ENCODE results near the genes TEX9, AQP9 and ADAM10.

GRCh38 chr15:55282093-55283265, 7.1 kb downstream of the RAB27A start:
- PRO-cap: no peak

DNA sequence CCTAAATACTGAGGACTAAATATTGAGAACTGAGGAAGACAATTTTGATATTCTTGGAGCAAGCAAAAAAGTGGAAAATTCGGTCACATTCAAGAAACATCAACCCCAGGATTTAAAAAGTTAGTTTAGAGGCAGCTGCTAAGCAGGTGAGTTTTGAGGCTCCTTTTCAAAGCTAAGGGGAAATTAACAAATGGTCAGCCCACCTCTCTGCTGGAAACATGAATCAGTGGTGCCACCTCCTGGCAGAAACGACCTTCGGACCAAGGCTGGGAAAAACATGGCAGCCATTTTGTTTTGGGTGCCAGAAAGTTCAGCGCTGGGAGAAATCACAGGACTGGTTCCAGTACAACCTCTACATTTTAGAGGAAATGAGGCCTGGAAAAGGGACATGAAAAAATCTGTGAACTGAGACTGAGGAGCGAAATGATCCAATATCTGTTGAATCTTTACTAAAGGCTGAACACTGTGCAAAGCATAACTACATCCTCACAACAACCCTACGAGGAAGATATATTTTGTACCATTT, 56.8 kb upstream of the PRTG start:
- PRO-cap: unidirectional peak, plus-strand start at position 304 of the sequence

- PRO-cap: no peak
Measured at GRCh38 chr15:56089318-56090243, 96.2 kb upstream of the NEDD4 start.

DNA sequence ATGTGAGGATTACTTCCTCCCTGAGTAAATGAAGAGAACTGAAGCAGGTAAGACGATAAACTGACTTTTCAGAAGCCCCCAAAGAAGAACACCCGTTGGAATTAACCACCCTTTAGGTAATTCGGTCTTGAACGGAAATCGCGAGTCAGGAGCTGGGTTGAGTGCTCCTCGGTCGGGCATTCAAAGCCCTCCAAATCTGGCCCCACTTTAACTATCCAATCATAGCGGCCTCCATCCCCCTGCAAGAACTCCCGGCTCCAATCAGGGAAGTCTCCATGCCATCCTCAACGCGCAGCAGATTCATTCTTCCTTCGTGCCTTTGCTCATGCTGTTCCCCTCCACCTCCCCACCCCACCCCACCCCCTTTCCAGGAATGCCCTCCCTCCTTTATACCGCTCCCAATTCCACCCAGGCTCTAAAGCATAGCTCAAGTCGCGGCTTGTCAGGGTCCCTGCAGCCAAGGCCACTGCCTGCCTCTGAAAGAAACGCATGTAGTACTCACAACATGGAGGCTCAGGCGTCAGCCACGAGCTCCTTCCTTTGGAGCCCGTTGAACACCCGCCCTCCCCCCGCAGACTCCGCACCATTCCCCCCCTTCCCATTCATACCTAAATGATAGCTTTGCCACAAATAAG, 670 bp upstream of the RFX7 start:
- PRO-cap: bidirectional peak, plus-strand start at position 303 of the sequence, minus-strand start at position 302 of the sequence

GRCh38 chr15:56364828-56366105, at the start of gene TEX9:
TEX9 (plus strand) TSS chr15:56365426.
- PRO-cap: bidirectional peak, plus-strand start at chr15:56365447, minus-strand start at chr15:56365352; bidirectional peak, plus-strand start at chr15:56365821, minus-strand start at chr15:56365668

DNA sequence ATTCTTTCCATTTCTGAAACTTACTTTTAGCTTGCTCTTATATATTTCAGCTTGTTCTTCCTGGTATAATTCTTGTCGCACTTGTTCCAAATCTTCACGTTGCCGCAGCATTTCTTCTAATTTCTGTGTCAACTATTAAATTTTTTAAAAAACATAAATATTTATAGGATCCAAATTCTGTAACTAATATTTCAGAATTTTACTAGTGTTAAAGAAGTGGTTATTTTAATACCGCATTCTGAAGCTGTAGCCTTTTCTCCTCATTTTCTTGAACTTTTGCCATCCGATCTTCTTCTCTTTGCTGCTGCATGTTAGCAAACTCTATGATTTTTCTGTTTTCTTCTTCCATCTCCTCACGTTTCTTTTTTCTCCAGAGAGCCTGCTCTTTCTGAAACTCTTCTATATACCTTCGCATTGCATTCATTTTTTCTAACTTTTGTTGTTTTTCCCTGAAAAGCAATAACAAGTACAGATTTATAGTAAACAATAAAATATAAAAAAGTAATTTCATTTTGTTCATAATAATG, 21.5 kb downstream of the MNS1 start:
- PRO-cap: no peak

DNA sequence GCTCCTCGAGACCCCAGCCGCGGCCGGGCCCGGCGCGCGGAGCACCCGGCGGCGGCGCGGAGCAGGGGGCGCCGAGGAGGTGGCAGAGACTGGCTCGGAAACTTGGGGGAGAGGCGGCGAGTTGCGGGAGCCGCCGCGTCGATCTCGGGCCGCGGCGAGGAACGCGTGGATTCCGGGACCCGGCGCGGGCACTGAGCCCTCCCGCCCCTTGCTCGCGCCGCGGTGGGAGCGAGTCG, 1.0 kb downstream of the TCF12 start:
- PRO-cap: bidirectional peak, plus-strand start at position 119 of the sequence, minus-strand start at position 94 of the sequence; bidirectional peak, plus-strand start outside the sequence, minus-strand start at position 193 of the sequence

GRCh38 chr15:57114069-57114549, 195.7 kb downstream of the TCF12 start:
- PRO-cap: no peak

DNA sequence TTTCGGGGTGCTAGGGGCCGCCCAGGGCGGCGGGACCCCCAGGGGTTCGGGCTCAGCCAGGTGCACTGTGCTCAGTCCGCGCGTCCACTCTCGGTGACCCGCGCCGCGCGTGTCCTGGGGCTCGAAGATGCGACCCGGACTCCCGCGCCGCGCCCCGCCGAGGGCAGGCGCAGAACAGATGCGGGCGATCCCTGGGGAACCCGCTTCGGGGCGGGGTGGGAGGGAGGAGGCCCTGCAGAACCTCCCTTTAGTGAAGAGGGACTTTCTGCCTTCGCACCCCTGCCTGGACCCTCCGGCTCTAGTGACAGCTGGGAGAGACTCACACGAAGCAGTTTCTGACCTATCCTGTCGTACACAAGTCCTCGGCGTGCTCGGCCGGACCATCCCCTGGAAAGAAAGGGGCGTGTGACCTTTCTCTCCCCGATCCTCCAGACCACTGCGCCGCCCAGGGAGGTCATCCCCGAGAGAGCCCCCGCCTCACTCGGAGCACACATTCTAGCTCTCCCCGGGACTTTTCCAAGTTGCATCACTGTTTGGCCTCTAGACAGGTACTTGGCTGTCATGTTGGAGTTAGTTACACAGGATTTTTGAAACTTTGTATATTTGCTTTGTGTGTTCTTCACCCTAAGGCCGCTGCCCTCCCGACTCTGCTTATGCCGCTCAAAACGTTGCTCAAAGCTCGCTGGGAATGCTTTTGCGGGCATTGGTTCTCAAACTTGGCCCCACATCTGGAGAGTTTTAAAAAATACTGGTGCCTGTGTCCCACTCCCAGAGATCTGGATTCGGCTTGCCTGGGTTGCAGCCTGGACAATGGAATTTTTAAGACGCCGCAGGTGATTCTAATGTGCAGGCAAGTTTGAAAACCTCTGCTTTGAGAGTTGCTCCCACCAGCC, 559 bp downstream of the CGNL1 start:
- PRO-cap: bidirectional peak, plus-strand start at position 139 of the sequence, minus-strand start at position 180 of the sequence; bidirectional peak, plus-strand start at position 423 of the sequence, minus-strand start at position 323 of the sequence; unidirectional peak, minus-strand start at position 438 of the sequence

- PRO-cap: no peak
Measured at GRCh38 chr15:57510538-57511079, 81.1 kb upstream of the MYZAP start.

GRCh38 chr15:58138014-58138736, at the start of gene AQP9:
AQP9 (plus strand) TSS chr15:58138381.
- PRO-cap: no peak

GRCh38 chr15:58431055-58431458, 734 bp upstream of the LIPC start:
- PRO-cap: no peak

DNA sequence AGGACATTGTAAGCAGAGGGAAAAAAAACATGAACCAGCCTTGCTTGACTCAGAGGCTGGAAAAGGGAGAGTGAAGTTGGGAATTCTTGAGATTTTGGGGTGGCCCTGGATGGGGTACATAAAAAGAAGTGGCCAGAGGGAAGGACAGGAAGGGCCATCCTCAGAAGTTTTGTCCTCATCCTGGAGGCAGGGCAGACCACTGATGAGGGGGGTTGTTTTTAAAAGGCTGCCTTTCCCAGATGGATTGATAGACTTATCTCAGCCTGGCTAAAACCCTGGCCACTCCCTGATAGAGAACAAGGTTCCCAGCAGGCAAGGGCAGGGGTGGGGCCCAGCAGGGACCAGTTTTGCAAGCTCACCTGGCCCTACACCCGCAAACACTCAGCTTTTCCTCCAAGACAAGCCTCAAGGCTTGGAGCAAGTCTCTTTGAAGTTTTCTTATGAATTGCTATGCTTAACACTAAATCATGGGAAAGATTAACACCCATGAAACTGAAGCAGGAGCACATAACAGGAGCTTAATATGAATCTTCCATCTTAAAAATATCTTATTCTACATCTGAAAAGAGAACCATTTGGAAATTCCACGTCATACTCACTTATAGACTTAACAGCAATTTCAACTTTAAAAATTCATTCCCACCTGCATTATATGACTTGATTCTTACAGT, 9.1 kb downstream of the LIPC start:
- PRO-cap: no peak

DNA sequence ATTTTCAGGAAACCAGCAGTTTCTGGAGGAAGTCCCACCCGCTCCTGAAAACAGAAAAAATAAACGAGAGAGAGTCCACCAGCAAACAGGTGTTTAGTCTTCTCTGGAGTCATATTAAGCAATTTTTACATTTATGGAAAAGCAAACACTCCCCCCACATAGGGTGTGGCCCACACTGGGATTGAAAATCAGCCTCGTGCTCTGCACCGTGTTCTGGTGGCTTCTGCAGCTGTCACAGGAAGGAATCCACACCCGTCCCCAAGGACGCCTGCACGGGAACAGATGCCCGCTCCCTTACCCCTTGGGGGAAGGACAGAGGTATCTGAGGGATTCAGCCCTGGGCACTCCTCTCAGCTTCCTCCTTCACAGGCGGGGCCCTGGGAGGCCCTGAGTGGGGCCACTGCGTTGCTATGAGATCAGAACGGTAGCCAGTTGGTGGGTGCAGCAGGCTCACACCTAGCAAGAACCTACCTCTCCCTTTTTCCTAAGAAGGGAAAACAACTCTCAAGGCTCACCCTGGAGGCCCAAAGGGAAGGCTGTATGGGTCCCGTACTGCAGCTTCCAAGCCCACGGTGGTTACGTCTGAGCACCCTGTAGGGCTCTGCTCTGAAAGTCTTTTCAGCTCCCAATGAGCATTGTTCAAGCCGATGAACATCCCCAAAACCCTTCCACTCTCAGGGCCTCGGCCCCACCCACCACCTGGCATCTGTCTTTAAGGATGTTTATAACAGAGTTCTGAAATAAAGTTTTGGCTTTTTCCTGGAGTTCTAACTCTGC, 27.9 kb downstream of the LIPC start:
- PRO-cap: no peak

DNA sequence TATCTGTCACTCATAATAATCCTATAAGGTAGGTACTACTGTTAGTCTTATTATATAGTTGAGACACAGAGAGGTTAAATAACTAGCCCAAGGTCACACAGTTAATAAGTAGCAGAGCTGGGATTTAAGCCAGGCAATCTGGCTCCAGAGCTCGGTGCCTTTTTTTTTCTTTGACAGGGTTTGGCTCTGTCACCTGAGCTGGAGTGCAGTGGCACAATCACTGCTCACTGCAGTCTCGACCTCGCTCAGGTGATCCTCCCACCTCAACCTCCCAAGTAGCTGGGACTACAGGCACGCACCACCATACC, 96.5 kb downstream of the LIPC start:
- PRO-cap: no peak

- PRO-cap: no peak
Measured at GRCh38 chr15:58691115-58691731, 58.3 kb downstream of the ADAM10 start.

GRCh38 chr15:58749539-58750190, at the start of gene ADAM10:
ADAM10 (minus strand) TSS chr15:58749707.
- PRO-cap: bidirectional peak, plus-strand start at chr15:58749582, minus-strand start at chr15:58749788; bidirectional peak, plus-strand start at chr15:58750061, minus-strand start at chr15:58749868

DNA sequence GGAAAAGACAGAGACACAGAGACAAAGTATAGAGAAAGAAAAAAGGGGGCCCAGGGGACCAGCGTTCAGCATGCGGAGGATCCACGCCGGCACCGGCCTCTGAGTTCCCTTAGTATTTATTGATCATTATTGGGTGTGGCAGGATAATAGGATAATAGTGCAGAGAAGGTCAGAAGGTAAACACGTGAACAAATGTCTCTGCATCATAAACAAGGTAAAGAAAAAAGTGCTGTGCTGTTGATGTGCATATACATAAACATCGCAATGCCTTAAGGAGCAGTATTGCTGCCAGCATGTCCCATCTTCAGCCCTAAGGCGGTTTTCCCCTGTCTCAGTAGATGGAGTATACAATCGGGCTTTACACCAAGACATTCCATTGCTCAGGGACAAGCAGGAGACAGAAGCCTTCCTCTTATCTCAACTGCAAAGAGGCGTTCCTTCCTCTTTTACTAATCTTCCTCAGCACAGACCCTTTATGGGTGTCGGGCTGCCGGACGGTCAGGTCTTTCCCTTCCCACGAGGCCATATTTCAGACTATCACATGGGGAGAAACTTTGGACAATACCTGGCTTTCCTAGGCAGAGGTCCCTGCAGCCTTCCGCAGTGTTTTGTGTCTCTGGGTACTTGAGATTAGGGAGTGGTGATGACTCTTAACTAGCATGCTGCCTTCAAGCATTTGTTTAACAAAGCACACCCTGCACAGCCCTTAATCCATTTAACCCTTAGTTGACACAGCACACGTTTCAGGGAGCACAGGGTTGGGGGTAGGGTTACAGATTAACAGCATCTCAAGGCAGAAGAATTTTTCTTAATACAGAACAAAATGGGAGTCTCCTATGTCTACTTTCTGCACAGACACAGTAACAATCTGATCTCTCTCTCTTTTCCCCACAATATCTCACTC, 62.6 kb downstream of the MINDY2 start:
- PRO-cap: no peak

GRCh38 chr15:58894327-58894764, 39.1 kb downstream of the SLTM start:
- PRO-cap: no peak

- PRO-cap: no peak
Measured at GRCh38 chr15:59199921-59200617, 6.6 kb upstream of the LDHAL6B start.

Data from progenitor cell of endocrine pancreas (in vitro differentiated cells).